Spleen (tissue), 7 donors: ENCODE measurements around a stretch of chr18.

DNA sequence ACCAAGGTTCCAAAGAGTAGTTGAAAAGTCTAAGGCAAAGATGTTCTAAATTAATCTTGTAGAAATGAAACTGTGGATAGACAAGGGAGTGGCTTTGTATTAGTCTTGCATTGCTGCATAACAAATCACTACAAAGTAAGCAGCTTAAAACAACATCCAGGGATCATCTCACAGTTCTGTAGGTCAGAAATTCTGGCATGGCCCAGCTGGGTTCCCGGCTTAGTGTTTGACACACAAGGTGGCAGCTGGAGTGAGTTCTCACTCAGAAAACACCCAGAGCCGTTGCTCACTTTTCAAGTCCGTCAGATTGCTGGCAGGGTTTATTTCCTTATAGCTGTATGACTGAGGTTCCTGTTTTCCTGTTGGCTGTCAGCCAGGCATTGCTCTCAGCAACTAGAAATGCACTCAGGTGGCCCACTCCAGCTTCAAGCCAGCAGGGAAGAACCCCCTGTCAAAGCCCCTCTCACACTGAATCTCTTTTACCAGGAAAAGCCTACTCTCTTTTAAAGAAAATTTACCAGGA lies 324.2 kb downstream of the CCDC178 start:
- PRO-cap, 4 experiments = peak in 1 of 4 experiments; most common minus-strand start position 304 of the sequence (in 1)
- RAMPAGE, long total RNA, 4 experiments = no peak in any of the 4 experiments

GRCh38 chr18:33851540-33852427 lies 273.8 kb downstream of the ASXL3 start:
- PRO-cap, 4 experiments = no peak in any of the 4 experiments
- RAMPAGE, long total RNA, 4 experiments = no peak in any of the 4 experiments

- PRO-cap, 4 experiments = no peak in any of the 4 experiments
- RAMPAGE, long total RNA, 4 experiments = no peak in any of the 4 experiments
These were observed 64.1 kb downstream of the DTNA start for GRCh38 chr18:34774312-34774511.

DNA sequence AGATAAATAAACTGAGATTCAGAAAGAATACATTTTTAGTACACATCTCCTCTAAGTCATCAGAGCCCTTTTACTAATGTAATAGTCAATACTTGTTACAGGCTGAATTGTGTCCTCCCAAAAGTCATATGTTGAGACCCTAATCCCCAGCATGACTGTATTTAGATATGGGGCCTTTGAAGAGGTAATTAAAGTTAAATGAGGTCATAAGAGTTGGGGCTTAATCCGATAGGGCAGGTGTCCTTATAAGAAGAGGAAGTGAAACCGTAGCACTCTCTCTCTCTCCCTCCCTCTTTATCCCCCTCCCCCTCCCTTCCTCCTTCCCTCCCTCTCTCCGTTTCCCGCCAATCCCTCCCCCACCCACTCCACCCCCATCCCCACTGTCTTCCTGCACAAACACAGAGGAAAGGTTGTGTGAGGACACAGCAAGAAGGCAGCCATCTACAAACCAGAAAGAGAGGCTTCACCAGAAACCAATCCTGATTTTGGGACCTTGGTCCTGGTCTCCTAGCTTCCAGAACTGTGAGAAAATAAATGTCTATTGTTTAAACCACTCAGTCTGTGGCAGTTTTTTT lies 66.6 kb upstream of the ZNF397 start:
- PRO-cap, 4 experiments = no peak in any of the 4 experiments
- RAMPAGE, long total RNA, 4 experiments = no peak in any of the 4 experiments

DNA sequence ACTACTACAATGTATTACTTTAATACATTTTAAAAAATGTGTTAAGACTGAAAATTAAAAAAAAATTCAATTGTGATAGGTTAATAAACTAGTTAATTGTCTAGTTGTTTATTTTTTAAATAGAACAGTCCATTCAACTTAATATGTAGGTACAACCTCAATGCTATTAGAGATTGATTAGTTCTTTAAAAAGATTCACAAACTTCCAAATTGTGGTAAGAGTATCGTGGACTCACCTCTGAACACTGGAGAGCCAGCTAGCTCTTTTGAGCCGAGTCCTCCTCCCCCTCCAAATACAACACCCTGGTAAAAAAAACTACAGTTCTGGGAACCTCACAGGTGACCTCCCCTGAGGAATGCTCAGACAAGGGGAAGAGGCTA lies 8.5 kb downstream of the ZNF24 start:
- PRO-cap, 4 experiments = no peak in any of the 4 experiments
- RAMPAGE, long total RNA, 4 experiments = no peak in any of the 4 experiments

GRCh38 chr18:35344950-35346075 lies 1.1 kb upstream of the ZNF24 start:
- PRO-cap, 4 experiments = no peak in any of the 4 experiments
- RAMPAGE, long total RNA, 4 experiments = no peak in any of the 4 experiments

GRCh38 chr18:35464678-35465287 lies 33.0 kb downstream of the INO80C start:
- PRO-cap, 4 experiments = no peak in any of the 4 experiments
- RAMPAGE, long total RNA, 4 experiments = no peak in any of the 4 experiments

GRCh38 chr18:35468404-35469176 lies 29.2 kb downstream of the INO80C start:
- PRO-cap, 4 experiments = no peak in any of the 4 experiments
- RAMPAGE, long total RNA, 4 experiments = no peak in any of the 4 experiments

- PRO-cap, 4 experiments = no peak in any of the 4 experiments
- RAMPAGE, long total RNA, 4 experiments = no peak in any of the 4 experiments
These were observed 11.1 kb downstream of the GALNT1 start for GRCh38 chr18:35592202-35593431.

GRCh38 chr18:35771532-35771926 lies 190.0 kb downstream of the GALNT1 start:
- PRO-cap, 4 experiments = no peak in any of the 4 experiments
- RAMPAGE, long total RNA, 4 experiments = no peak in any of the 4 experiments

DNA sequence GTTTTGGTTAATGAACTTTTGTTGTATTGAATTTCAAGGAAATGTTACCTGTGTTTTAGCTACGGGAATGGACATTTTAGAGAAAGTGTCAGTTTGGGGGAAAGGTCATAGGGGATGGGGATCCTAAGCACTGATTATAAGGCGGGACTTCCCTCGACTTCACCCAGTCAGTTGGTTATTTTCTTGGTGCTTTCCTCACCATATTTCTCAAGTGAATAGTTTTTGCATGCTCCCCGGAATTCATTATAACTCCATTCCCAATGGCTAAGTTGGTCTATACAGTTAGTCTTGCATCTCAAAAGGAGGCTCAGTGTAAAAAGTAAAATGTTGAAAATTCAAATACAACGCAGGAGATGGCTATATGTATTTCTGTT lies 763 bp downstream of the ELP2 start:
- PRO-cap, 4 experiments = no peak in any of the 4 experiments
- RAMPAGE, long total RNA, 4 experiments = no peak in any of the 4 experiments

- PRO-cap, 4 experiments = peak in 4 of 4 experiments; most common minus-strand start chr18:36144180 (in 4)
- RAMPAGE, long total RNA, 4 experiments = no peak in any of the 4 experiments
These were observed 14.3 kb downstream of the ELP2 start for GRCh38 chr18:36144012-36144358.

DNA sequence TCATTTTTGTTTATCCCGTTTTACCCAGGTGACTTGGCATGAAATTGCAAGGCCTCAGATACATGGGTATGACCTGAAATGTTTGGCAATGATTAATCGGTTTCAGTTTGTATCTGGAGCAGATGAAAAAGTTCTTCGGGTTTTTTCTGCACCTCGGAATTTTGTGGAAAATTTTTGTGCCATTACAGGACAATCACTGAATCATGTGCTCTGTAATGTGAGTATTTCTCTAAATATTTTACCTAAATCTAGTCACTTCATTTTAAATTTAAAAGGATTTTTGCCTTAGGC lies 26.7 kb downstream of the ELP2 start:
- PRO-cap, 4 experiments = no peak in any of the 4 experiments
- RAMPAGE, long total RNA, 4 experiments = no peak in any of the 4 experiments

DNA sequence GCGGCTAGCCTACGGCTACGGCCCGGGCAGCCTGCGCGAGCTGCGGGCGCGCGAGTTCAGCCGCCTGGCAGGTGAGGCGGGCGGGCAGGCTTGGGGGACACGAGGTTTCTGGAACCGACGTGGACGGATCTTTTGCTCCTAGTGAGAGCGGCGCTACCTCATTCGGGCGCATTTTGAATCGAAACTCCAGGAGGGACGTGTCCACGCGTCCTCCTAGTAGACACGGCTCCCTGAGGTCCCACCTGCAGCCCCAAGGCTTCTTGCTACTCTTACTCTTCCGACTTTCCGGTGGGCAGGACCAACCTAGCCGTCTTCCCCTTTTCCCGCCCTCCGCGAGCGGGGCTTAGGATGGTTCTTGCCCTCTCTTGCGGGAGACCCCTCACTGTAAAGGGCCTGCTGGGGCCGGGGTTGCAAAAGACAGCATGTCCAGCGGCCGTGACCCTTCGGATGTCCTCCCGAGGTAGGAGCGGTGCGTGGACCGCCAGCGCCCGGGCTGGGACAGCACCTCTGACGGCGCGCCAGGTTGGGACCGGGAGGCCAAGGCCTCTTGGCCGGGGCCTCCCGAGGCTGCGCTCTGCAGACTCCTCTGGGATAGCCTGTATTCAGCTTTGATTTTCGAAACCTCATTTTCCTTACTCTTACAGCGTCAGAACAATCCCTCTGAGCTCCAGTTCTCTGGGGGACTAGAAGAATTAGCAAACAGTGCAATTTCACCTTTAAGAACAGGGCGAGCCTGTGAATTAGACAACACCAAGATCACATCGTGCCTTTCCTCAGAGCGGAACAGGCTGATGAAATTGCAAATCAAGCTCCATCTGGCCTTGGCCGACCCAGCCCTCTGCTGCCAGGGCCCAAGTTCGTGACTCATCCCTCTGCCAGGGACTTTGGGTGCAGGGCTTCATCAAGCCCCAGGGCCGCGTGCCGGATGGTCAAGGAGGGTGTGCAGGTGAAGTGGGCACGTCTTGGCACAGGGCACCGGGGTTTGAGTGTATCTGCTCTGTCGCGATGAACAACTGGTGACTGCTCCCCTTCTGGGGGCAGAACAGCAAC lies 639 bp downstream of the MOCOS start:
- PRO-cap, 4 experiments = no peak in any of the 4 experiments
- RAMPAGE, long total RNA, 4 experiments = no peak in any of the 4 experiments

DNA sequence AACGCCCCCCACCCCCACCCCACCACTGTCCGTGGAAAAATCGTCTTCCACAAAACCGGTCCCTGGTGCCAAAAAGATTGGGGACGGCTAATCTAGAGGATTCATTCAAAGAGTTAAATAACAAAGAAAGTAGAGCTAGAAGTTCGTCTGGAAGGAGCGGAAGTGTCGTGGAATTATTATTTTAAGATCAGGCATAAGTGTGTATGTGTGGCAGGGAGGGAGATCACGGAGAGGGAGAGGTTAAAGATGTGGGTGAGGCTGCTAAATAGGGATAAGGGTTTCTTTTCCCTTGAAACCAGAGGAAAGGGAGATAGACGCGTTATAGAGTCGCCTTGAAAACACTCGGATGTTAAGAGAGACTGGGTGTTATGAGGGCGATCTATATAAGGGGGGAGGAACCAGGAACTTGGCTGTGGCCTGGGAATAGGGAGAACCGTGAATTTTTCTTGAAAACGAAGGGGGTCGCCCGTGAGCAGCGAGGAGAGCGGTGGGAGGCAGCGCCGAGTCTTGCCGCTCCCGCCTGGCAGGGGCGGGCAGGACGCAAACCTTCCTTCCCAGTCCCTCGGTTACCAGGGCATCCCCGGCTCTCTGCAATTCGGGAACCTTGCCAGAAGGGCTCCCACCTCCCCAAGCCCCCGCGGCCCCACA lies 1.1 kb upstream of the FHOD3 start:
- PRO-cap, 4 experiments = no peak in any of the 4 experiments
- RAMPAGE, long total RNA, 4 experiments = no peak in any of the 4 experiments

DNA sequence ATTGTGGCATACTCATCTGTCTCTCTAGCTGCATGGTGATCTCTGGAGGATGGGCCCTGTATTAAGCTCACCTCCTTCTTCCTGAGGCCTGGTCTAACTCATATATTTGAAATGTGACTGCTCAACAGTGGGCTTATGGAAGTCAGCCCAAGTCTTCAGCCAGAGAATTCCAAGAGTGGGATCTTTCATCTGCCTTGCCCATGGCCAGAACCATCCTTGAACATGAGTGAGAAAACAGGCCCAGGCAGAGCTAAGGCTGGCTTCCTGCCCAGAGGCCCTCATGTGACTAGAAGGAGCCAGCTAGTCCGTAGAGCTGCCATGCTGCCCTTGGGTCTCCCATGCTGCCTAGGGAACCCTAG lies 203.5 kb downstream of the FHOD3 start:
- PRO-cap, 4 experiments = no peak in any of the 4 experiments
- RAMPAGE, long total RNA, 4 experiments = no peak in any of the 4 experiments

GRCh38 chr18:36814750-36815494 lies 13.9 kb downstream of the TPGS2 start:
- PRO-cap, 4 experiments = no peak in any of the 4 experiments
- RAMPAGE, long total RNA, 4 experiments = no peak in any of the 4 experiments

DNA sequence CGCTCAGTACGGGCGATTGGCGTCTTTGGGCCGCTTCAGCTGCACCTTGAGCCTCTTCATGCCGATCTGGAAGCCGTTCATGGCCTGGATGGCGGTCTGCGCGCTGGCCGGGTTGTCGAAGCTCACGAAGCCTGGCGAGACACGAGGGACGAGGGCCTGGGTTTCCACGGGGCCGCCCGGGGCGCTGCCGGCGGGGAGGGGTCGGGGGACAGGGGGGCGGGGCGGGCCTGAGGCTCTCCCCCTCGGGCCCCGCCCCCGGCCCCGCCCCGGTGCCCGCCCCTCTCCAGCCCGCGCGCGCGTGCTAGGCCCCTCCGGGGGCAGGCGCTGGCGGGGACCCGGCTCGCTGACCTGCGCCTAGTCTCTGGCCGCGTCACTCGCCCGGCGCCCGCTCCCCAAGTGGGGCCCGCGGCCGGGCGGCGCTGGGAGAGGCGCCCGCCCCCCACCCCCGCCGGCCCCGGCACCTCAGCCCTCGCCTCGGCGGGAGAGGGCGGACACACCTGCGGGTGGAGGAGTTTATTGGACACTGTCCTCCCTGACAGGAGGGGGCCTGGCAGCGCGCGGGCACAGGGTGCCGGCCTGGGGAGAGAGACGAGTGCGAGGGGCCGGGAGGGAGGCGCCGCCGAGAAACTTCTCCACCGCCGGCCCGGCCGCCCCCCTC lies 311.7 kb downstream of the CELF4 start:
- PRO-cap, 4 experiments = peak in 4 of 4 experiments; most common plus-strand start position 304 of the sequence (in 4)
- RAMPAGE, long total RNA, 4 experiments = no peak in any of the 4 experiments

DNA sequence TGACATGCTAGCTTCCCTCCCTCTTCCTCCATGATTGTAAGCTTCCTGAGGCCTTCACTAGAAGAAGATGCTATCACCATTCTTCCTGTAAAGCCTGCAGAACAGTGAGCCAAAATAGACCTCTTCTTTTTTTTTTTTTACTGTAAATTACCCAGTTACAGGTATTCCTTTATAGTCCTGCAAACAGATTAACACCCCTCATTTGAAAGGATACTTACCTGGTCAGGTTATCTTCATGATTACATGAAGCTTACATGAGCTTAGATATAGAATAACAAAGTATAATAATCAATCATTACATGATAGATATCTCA lies 1423.2 kb upstream of the CELF4 start:
- PRO-cap, 4 experiments = no peak in any of the 4 experiments
- RAMPAGE, long total RNA, 4 experiments = no peak in any of the 4 experiments

DNA sequence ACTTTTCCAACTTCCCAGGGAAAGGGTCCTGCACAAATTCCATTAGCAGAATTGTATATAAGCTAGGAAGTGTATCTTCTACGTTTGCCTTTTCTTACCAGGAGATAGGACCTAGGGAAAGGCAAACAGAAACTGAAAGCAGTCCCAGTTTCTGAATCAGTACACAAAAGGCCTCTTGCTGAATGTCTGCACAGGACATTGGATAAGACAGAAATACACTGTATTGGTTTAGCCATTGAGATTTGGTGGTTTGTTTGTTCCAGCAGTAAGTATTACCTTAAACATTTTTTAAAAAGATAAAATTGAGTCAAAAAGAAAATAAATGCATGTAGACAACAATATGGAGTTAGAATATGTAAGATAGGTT lies 1888.4 kb upstream of the CELF4 start:
- PRO-cap, 4 experiments = peak in 1 of 4 experiments; most common plus-strand start position 141 of the sequence (in 1)
- RAMPAGE, long total RNA, 4 experiments = no peak in any of the 4 experiments